HTERT-HM (cell line): ENCODE measurements around the genes TMEM164, AMMECR1 and LUZP4.

DNA sequence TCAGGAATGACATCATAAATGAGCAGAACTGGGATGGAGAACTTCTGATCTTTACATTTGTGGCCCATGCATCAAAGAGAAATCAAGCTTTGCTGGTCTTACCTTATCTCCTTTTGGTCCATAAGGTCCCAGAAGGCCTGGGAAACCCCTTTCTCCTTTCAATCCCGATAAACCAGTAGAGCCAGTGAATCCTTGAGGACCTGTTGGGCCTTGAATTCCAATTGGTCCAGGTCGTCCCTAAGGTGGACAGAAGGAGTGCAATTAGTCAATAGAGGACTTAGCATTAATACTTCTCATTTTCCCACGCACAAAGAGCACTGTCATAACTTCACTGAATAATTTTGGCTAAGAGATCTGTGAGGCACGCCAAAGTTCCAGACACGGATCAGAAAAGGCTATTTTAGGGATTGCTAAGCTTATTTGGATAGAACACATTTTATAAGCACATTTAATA is 129.6 kb downstream of the ATG4A start:
- RRBS, result no CpG with 5 or more reads among the region's 5 CpGs

GRCh38 chrX:108732588-108733234 is 3.7 kb downstream of the IRS4 start:
- RRBS, result 14% methylated on average over 21 of the region's 40 CpGs

DNA sequence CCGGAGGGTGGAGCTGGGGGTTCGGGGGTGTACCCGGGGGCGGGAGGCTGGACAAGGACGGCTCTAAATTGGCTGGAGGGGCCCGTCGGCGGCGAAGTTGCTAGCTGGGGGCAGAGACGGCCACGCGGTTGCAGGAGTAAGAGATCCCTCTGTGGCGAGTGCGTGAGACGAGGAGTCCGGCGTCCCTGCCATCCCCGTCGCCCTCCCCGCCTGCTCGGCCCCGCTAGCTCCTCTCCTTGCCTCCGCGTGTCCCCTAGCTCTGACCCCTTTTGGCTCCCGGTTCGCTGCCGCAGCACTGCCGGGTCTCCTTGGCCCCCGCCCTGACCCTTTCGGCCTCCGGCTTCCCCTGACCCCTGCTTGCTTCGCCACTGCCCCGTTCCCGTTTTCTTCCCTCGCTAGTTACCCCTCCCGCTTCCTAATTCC is at the start of gene TMEM164:
TMEM164 (plus strand) TSS at position 94 of the 423 bp plus-strand sequence.
- RRBS, result 13% methylated on average over 14 of the region's 36 CpGs

- RRBS, result no CpG with 5 or more reads among the region's 3 CpGs
These were observed 135.3 kb downstream of the TMEM164 start for GRCh38 chrX:110138136-110138647.

DNA sequence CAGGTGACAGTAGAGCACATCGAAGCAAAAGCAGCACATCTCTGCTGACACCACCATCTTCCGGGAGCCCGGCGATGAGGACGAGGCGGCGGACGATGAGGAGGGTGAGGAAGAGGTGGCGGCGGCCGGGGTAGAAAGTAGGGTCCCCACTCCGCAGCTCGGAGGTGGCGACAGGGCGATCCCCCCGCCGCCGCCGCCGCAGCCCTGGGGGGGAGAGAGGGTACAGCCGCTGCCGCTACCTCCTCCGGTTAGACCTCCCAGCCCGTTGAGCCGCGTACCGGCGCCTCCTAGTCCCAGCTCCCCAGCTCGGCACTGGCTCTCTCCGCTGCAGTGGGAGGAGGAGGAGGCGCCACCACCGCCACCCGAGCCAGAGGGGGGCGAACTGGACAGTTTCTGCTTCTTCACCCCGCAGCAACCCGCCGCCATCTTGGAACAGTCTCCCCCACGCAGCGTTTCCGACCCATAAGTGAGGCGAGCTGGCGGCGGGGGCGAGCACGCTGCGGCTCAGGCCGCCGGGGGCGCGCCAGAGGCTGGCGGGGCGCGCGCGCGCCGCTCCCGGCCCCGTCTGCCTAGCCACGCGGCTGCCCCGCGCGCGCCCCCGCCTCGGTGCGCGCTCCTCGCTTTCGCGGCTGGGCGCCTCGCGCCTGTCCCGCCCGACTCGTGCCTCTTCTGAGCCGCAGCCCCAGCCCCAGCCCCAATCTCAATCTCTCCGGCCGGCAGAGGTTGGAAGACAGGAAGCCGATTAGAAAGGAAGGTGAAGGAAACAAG is at the start of gene AMMECR1:
AMMECR1 (minus strand) TSS at position 440 of the 768 bp plus-strand sequence.
- RRBS, result 20% methylated on average over 28 of the region's 82 CpGs

GRCh38 chrX:110985539-110986076 is 110.4 kb upstream of the PAK3 start:
- RRBS, result no CpG with 5 or more reads among the region's 2 CpGs

DNA sequence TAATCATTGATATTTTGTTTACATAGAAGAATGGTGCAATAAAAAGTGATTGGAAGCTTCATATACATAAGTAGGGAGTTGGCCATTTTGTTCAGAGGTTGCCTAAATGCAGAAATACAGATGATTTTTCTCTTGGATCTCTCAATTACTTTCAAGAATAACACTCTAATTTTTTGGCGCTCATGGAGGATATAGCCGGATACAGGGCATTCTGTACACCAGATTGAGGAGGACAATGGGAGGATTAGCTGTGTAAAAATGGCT is 5.6 kb upstream of the SERTM2 start:
- RRBS, result no CpG with 5 or more reads among the region's 2 CpGs

- RRBS, result no CpG with 5 or more reads among the region's 6 CpGs
These were observed 130.0 kb downstream of the RTL4 start for GRCh38 chrX:112212819-112213169.

DNA sequence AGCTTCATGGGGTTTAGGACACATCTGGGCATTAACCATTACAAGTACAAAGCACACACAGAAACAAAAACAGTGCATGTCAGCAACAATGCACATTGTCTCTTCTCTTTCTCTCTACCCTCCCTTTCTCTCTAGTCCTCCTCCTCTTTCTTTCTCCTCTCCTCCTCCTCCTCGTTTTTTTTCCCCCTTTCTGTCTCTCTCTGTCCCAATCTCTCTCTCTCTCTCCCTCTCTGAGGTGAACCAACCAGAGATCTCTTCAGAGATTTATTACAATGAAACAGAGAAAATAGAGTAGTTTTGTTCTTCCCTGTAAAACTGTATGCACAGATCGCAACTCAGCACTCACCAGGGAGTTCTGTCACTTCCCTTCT is 54.3 kb upstream of the LHFPL1 start:
- RRBS, result no CpG with 5 or more reads among the region's 2 CpGs

DNA sequence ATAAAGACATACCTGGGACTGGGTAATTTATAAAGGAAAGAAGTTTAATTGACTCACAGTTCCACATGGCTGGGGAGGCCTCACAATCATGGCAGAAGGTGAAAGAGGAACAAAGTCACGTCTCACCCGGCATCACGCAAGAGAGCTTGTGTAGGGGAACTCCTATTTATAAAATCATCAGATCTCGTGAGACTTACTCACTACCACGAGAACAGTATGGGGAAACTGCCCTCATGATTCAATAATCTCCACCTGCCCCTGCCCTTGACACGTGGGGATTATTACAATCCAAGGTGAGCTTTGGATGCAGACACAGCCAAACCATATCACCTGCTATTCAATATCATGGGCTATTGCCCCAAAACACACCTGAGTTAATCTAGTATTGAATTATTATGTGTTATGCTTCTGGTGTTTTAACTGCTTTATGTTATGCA is 799.1 kb upstream of the HTR2C start:
- RRBS, result no CpG with 5 or more reads among the region's 6 CpGs

DNA sequence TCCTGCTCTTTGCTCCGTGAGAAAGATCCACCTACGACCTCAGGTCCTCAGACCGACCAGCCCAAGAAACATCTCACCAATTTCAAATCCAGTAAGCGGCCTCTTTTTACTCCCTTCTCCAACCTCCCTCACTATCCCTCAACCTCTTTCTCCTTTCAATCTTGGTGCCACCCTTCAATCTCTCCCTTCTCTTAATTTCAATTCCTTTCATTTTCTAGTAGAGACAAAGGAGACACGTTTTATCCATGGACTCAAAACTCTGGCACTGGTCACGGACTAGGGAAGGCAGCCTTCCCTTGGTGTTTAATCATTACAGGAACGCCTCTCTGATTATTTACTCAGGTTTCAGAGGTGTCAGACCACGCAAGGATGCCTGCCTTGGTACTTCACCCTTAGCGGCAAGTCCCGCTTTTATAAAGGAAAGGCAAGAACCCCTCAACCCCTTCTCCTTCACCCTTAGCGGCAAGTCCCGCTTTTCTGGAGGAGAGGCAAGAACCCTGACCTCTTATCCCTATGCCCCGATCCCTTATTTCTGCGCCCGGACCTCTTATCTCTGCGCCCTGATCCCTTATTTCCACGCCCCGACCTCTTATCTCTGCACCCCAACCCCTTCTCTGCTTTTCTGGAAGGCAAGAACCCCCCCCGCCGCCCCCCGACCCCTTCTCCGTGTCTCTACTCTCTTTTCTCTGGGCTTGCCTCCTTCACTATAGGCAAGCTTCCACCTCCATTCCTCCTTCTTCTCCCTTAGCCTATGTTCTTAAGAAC is 543.2 kb upstream of the HTR2C start:
- RRBS, result no CpG with 5 or more reads among the region's 22 CpGs

DNA sequence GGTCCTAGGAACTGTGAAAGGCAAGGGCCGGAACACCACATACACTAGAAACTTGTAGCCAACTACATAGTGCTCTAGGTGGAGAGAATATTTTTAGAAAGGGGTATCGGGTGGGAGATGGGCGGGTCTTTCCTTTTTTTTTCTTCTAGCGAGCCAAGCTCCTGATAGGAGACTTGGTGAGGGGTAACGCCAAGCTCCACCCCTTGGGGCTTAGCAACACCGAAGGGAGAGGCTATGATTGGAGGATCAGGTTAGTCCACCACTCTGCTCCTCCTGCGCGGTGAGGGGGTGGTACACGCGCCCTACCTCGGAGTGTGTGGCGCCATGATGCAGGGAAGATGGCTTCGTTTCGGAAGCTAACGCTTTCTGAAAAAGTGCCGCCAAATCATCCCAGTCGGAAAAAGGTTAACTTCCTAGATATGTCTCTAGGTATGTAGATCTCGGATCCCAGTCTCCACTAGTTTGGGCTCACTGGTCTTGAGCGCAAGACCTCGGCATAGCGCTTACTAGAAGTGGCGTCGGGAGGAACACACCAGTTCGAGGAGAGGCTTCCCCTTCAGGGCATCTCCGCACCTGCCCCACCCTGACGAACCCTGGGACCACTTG is at the start of gene LUZP4:
LUZP4 (plus strand) TSS at position 294 of the 606 bp plus-strand sequence.
- RRBS, result no CpG with 5 or more reads among the region's 26 CpGs

- RRBS, result no CpG with 5 or more reads among the region's 5 CpGs
These were observed 88.8 kb downstream of the PLS3 start for GRCh38 chrX:115649636-115650325.

GRCh38 chrX:115948309-115948891 is 222.1 kb upstream of the AGTR2 start:
- RRBS, result no CpG with 5 or more reads among the region's 3 CpGs

DNA sequence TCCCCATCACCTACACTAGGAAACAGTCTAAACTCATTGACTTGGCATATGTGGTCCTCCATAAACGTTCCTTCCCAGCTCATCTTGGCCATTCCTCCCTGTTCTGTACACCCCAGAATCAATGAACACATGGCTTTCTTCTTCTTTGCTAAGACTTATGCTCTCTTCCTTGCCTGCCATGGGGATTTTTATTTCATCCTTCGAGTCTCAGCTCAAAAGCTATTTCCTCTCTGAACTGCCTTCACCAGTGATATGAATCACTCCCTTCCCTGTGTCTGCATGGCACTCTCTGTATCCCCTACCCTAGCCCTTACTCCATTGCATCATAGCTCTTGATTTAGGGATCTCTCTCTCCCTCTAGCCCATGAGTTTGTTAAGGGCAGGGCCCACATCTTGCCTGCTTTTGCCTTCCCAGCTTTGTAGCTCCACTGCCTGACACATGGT is 34.8 kb downstream of the DOCK11 start:
- RRBS, result no CpG with 5 or more reads among the region's 2 CpGs

GRCh38 chrX:118715978-118716316 is 11.5 kb upstream of the IL13RA1 start:
- RRBS, result no CpG with 5 or more reads among the region's 11 CpGs

DNA sequence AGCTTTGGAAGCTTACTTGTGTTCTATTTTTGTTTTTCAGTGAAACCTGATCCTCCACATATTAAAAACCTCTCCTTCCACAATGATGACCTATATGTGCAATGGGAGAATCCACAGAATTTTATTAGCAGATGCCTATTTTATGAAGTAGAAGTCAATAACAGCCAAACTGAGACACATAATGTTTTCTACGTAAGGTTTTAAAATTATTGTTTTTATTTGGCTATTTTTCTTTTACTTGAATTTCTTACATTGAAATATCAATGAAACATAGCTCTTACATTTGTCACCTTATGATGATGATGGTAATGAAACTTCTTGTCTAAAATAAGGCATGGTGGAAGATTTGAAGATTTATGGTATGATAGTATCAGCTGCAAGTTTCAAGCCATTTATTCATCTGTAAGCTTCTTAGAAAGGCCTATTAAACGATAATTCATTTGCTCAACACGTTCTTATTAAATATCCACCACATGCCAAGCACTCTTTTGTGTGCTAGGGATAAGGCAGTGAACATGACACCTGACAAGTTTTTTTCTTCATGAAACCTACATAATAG is 33.8 kb downstream of the IL13RA1 start:
- RRBS, result no CpG with 5 or more reads among the region's 3 CpGs

GRCh38 chrX:118824257-118824797 is 703 bp downstream of the ZCCHC12 start:
- RRBS, result no CpG with 5 or more reads among the region's 20 CpGs

- RRBS, result 21% methylated on average over 5 of the region's 65 CpGs
These were observed 1.6 kb downstream of the LONRF3 start for GRCh38 chrX:118975810-118976599.